Metastatic Liver Carcinoma in the Adrenal Gland (tissue), 2 donors: ENCODE results near the genes MN1 and NF2.

GRCh38 chr22:27783759-27784148 is 17.8 kb downstream of the MN1 start:
- PRO-cap, 2 experiments: no peak in any of the 2 experiments

DNA sequence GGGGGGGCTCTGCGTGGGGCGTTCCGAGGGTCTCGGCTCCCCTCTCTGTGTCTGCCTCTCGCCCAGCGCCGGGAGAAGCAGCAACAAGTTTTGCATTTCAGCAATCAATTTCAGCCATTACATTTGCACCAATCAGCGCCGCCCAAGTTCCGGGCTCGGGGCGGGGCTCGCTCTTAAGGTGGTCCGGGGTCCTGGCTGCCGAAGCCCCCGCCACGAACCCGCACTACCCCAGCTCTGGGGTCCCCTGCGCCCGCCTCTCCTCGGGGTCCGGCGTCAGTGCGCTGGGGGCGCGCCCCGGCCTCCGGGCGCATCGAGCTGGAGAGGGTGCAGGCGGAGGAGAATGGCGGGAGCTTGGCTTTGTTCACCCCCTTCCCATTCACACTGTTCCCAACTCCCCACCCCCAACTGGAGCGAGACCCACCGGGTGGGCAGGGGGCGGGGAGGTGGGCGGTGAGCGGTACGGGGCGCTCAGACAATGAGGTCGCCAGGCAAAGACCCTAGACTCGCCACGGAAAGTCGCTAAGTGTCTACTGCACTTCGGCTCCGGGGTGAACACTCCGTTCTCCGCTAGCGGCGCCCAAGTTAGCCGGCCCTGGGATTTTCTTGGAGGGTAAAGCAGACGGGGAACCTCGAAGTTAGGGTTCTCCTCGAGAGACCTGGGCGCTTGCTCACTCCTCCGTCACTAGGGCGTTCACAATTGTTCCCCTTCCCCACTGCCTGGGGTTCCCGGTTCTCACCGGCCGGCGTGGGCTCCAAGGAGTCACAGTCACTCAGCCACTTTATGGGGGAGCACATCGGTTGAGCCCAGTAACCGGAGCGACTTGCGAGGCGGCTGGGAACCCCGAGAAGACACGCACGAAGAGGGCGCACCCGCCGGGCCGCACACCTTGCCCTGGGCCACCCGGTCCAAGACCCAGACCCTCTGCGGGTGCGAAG is at the start of gene MN1:
TSS of gene MN1 (minus strand) at position 85 of the 936 bp plus-strand sequence.
- PRO-cap, 2 experiments: peak in 1 of 2 experiments; most common plus-strand start position 176 of the sequence (in 1); most common minus-strand start position 77 of the sequence (in 1)

GRCh38 chr22:27849694-27850646 is 48.4 kb upstream of the MN1 start:
- PRO-cap, 2 experiments: peak in 1 of 2 experiments; most common minus-strand start chr22:27850081 (in 1)

- PRO-cap, 2 experiments: no peak in any of the 2 experiments
Measured at GRCh38 chr22:27889357-27889896, 29.6 kb downstream of the PITPNB start.

DNA sequence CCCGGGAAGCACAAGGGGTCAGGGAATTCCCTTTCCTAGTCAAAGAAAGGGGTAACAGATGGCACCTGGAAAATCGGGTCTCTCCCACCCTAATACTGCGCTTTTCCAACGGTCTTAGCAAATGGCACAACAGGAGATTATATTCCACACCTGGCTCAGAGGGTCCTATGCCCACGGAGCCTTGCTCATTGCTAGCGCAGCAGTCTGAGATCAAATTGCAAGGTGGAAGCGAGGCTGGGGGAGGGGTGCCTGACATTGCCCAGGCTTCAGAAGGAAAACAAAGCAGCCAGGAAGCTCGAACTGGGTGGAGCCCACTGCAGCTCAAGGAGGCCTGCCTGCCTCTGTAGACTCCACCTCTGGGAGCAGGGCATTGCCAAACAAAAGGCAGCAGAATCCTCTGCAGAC is 272.4 kb upstream of the PITPNB start:
- PRO-cap, 2 experiments: no peak in any of the 2 experiments

- PRO-cap, 2 experiments: no peak in any of the 2 experiments
Measured at GRCh38 chr22:28299433-28300352, 379.9 kb downstream of the TTC28 start.

DNA sequence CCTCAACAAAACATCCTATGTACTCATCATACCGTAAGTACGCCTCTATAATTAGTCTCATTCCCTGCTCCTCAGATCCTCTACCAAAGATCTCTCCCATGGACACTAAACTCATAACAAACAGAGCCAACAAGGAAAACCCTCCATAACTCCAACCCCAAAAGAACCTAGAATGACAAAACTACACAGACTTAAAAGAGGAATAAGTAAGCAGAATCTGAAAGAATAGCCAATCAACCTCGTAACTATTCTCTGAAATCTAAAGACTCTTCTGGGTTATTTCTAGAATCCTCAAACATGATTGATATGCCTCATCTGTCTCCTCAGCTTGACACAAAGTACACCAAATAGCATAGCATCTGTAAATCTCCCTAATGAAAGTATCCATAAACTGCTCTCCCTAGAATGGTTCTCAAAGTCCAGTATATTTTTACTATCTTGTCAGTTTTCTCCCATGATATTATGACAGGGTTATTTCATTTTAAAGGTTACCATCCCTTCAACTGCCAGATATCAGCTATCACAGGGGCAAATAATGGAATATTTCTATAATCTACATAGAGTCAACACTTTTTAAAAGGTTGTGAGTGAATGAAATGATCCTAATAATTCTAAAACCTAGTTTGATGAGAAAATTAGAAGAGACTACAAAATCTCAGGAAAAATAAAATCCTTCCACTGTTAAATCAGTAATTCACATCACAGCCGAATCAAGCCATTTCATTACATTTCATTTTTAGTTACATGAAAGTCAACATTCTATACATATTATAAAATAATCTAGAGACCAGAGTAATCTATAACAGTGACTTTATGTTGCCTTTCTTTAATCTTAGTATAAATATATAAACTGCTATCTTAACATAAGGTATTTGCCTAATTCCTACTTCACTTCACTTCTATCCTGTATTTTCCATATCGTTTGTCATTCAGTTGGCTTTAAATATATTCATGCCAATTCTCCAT is 194.8 kb downstream of the TTC28 start:
- PRO-cap, 2 experiments: no peak in any of the 2 experiments

DNA sequence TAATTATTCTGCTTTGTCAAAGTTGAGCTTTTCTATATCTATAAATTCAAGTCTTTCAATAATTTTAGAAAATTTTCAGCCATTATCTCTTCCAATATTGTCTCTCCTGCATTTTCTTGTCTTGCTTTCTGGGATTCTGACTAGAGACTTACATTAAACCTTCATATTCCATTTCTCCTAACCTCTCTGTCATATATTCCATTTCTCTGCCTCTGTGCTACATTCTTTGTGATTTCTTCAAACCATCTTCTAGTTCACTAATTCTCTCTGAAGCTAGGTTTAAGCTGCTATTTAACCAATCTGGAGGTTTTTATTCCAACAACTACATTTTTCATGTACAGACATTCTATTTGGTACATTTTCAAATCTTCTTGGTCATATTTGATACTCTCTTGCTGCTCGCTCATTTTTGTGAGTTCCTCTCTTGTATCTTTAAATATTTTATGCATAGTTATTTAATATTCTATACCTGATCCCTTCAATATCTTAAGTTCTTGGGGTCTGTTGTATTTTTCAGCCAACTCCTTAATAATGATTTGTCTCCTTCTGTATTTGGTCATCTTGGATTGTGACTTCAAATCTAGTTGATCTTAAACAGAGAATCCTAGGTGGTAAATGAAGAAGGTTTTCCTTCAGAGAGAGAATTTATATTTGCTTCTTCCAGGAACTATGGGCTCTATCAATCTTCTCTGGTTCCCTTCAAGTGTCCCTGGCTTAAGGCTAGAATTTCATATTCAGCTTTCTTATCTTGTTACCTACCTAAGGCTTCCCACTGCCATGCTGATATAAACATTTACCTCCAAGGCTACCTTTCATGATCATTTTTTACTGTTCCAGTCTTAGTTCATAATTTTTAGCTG is 122.3 kb downstream of the TTC28 start:
- PRO-cap, 2 experiments: no peak in any of the 2 experiments

- PRO-cap, 2 experiments: no peak in any of the 2 experiments
Measured at GRCh38 chr22:28567644-28567864, 112.1 kb downstream of the TTC28 start.

DNA sequence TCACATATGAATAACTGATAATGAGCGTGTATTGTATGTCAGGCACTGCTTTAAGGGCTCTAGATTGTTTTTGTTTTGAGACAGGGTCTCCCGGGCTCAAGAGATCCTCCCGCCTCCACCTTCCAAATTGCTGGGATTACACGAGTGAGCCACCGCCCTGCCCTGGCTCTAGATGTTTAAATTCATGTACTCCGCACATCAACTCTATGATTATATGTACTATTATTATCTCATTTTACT is 316 bp upstream of the CCDC117 start:
- PRO-cap, 2 experiments: no peak in any of the 2 experiments

DNA sequence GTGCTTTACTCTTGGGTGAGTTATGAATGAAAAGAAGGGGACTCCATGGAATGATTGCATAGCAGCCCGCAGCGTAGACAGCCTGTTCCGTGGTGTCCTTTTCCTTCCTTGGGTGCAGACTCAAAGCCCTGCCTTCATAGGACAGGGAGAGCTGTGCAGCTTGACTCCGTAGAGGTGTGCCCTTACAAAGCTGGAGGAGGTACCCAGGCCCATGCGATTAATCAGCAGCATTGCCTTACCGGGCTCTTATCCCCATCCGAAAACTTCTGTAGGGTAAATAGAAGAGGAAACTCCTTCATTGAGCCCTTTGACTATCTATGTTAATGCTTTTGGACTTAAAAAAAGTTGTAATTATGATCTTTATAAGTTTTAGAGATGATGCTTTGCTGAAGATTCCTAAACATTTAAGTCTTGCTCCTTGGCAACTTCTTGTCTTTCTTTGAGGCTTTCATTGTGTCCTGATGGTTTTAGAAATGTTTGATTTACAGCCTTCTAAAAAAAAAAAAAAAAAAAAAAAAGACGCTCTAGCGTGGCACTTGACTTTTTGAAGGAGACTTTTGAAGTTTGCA is 1.8 kb downstream of the ZNRF3 start:
- PRO-cap, 2 experiments: peak in 2 of 2 experiments; most common minus-strand start position 122 of the sequence (in 2)

- PRO-cap, 2 experiments: peak in 2 of 2 experiments; most common minus-strand start chr22:28892305 (in 1)
Measured at GRCh38 chr22:28892111-28892545, 8.8 kb downstream of the ZNRF3 start.

DNA sequence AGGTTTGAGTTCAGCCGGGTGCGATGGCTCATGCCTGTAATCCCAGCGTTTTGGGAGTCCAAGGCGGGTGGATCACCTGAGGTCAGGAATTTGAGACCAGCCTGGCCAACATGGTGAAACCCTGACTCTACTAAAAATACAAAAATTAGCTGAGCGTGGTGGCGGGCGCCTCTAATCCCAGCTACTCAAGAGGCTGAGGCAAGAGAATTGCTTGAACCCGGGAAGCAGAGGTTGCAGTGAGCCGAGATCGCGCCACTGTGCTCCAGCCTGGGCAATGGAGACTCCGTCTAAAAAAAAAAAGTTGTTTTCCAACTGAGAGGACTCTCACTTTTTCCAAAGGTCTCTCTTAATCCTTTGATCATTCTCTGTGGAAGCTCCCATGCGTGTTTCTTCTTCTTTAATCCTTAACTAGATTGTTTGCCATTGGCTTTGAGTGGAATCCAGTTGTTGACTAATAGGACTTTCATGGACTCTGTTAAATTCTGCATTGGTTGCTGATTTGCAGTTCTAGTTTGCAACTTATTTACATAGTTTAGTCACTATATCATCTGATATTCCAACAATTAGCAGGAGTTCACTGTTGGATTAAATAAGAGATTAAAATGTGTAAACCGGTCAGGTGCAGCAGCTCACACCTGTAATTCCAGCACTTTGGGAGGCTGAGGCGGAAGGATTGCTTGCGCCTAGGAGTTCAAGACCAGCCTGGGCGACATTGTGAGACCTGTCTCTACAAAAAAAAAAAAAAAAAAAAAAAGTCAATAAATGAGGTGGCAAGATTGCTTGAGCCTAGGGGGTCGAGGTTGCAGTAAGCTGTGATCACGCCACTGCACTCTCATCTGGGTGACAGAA is 79.7 kb downstream of the C22orf31 start:
- PRO-cap, 2 experiments: no peak in any of the 2 experiments

DNA sequence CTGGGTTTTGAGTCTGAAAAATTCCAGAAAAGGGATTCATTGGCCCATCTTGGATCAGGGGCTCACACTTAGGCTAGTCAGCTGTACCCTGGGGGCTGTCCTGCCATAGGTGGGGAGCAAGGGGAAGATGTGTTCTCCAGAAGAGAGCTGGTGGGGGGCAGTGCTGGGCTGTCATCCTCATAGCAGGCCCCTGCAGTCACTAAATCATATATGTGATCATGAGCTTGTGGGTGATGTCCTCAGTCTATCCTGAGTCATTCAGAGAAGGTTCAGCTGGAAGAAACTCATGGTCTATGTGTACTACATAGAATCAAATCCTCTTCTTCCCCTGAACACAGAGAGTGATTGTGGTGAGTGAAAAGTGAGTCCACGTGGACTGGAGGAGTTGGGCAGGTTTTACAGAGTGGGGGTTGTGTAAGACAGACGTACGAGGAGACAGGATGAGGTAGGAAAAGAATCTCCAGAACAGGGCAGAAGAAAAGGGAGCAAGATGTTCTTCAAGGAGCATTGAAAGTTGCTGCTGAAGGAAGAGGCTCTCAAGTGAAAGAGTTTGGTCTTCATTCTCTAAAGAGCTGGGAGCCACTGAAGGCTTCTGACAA is 69.0 kb downstream of the C22orf31 start:
- PRO-cap, 2 experiments: no peak in any of the 2 experiments

DNA sequence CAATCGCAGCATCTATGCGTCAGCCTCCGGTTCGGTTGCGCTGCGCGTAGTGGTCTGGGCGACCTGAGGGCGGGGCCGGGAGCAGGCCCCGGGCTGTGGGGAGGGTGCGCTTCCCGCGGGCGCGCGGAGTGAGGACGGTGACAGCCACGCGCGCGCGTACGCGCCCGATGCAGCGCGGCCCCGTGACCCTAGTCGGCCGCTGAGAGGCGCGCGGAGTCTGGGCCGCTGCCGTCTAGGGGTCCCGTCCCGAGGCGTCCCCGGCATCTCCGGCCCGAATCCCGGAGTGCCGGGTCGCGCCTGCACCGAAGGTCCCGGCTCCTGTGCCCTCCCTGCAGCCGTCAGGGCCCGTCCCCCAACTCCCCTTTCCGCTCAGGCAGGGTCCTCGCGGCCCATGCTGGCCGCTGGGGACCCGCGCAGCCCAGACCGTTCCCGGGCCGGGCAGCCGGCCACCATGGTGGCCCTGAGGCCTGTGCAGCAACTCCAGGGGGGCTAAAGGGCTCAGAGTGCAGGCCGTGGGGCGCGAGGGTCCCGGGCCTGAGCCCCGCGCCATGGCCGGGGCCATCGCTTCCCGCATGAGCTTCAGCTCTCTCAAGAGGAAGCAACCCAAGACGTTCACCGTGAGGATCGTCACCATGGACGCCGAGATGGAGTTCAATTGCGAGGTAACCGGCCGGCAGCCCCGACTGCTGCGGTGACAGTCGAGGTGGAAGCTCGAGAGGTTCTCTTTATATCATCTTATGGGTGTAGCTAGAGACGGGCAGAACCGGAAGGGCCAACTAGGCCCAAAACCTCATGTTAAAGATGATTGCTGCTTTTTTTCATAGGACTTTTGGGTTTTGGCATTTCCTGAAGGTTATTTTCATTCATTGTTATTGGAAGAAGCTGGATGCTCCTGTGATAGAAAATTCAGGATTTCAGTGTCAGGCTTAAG is at the start of gene NF2:
TSS of gene NF2 (plus strand) at position 183 of the 931 bp plus-strand sequence.
- PRO-cap, 2 experiments: peak in 2 of 2 experiments; most common plus-strand start position 127 of the sequence (in 2)

DNA sequence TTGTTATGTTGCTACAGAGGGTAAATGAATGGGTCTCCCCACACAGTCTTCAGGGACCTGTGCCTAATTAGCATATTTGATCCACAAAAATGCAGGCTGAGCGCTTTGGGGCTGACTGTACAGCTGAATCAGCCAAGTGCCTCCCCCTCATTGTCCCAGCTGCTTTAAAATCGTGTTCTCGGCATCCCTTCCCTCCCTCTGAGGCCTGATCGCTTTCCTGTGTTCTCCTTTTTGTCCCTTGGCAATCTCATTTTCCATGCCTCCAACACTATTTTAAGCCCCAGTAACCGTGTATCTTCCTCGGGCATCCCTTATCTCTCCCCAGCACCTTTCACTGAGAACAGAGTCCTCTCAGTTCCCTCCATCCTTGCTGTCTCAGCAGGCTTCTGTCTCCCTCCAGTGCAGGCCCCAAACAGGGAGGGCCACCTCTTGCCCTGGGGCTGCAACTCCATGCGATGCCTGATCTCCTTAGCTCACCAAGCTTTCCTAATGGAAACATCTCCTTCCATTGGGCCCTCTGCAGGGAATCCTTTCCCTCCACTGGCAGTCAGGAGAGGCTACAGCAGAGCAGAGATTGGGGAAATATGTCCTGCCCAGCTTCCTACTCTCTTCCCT is 13.7 kb downstream of the UQCR10 start:
- PRO-cap, 2 experiments: no peak in any of the 2 experiments

- PRO-cap, 2 experiments: no peak in any of the 2 experiments
Measured at GRCh38 chr22:29795876-29796190, 28.7 kb downstream of the UQCR10 start.

GRCh38 chr22:29801937-29802280 is 34.7 kb downstream of the UQCR10 start:
- PRO-cap, 2 experiments: no peak in any of the 2 experiments

DNA sequence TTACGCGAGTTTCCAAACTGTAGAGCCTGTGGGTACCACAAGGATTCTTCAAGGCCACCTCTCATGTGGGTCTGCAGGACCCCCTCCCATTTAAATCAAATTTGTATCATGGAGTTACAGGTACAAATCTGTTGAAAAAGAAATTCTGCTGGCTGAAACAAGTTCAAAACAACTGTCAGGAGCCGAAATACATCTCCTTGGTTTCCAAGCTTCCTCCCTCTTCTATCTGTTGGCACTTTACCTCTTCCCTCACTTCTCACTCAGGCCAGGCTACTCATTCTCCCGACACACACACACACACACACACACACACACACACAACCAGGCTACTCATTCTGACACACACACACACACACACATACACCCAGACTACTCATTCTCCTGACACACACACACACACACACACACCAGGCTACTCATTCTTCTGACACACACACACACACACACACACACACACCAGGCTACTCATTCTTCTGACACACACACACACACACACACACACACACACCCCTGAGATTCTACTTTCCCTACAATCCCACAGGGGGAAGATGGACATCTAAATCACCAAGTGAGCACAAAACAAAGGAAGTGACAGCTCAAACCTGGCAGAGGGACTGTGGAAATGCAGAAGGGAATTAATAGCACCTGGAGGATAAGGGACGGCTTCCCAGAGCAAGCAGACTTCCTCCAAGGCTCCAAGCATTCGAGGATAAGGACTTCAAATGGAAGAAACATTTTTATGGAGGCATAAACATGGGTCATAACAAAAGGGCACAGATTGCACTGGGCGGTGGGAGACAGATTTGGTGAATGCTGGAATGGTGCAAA is 10.4 kb downstream of the ASCC2 start:
- PRO-cap, 2 experiments: no peak in any of the 2 experiments

- PRO-cap, 2 experiments: no peak in any of the 2 experiments
Measured at GRCh38 chr22:30025143-30025775, 55.0 kb upstream of the HORMAD2 start.